Lower leg skin (tissue), 2 donors: ENCODE measurements around the genes PRICKLE1, TWF1 and NELL2.

DNA sequence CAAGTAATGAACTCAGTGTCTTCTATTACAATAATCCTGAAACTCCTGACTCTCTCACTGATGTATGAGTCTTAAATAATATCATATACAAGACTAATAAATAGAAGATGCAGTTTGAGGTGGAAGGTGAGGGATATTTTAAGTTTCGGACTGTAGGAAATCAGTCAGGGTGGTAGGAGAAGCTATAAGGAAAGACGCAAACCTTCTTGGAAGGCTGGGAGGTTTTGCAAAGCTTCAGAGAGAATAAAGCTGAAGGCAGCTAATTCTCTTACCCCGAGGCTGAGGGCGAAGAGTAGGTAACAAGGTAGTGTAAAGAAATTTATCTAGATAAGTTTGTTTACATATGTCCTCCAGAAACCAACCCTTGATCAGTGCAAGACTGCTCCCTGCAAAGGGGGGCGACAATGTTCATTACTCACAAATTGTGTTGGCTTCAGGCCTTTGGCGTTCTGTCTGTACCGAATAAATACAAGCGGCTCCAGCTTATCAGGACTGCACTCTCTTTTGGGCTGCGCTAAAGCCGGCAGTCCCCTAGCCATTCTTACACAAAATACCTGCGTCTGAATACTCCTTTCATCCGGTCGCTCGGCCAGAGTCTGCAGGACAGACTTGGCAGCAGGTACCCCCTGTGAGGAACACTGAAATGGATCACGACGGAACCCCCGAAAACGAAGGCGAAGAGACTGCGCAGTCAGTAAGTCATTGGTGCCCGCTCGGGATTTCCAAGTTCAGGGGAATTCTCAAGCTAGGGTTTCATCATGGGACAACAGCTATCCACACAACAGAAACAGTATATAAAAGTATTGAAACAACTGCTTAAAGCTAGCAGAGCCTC is 116.3 kb downstream of the PPHLN1 start:
- PRO-cap = no peak
- RAMPAGE, long total RNA, 2 experiments = no peak in any of the 2 experiments

- PRO-cap = bidirectional peak, plus-strand start at chr12:42589895, minus-strand start at chr12:42589728; unidirectional peak, minus-strand start at chr12:42590355; unidirectional peak, minus-strand start at chr12:42590457
- RAMPAGE, long total RNA, 2 experiments = no peak in any of the 2 experiments
Measured at GRCh38 chr12:42589469-42590523, at the start of gene PRICKLE1. Gene PRICKLE1, minus strand, starts transcription at chr12:42589746.

- PRO-cap = no peak
- RAMPAGE, long total RNA, 2 experiments = no peak in any of the 2 experiments
Measured at GRCh38 chr12:43085379-43085712, 466.7 kb downstream of the ADAMTS20 start.

DNA sequence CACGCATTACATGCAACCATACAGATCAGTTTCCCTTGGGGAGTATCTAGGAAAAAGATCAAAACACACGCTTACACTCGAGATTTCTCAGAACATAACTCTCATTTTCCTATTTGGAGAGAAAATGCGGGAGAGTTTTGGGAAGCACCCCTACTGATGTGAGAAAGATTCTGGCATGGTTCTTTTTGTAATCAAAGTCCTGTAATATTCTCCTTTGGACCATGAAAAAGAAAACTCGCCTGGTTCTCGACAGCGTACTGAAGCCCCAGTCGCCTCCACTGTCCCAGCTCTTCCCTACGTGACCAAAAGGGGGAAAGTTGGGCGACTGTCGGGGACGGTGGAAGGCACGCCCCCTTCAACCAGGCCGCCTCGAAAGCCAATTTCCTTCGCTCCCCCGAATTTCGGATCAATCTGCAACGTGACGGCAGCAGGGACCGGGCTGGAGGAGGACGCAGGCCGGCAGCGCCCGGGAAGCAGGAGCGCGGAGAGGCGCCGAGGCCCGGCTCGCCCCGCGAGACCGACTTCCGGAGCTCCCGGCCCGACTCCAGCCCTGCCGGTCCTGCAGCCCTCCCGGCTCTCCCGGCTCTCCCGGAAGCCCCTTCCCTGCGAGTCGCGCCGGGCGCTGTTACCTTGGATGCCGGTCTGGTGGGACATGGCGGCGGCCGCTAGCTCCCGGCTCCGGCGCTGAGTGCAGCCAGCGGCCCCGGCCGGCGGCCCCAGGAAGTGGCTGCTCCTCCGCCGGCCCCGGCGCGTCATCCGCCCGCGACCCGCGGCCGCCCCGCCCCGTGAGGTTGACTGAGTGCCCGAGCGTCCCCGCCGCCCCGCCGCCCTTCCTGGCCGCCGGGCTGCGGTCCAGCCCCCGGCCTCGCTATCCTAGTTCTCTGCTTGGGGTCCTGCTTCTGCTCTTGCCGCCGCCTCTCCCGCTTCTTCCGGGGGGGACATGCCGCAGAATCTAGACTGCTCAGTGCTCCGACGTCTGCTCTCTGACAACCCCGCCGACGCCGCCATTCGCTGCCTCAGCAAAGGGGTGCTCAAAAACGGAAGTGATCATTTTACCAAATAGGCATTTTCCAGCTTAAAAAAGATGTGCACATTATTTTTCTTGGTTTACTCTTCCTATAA is at the start of gene TWF1:
Gene TWF1 (minus strand): TSS at position 726 of the 1,122 bp plus-strand sequence.
- PRO-cap = bidirectional peak, plus-strand start at position 794 of the sequence, minus-strand start at position 725 of the sequence
- RAMPAGE, long total RNA, 2 experiments = start-site peak on the minus strand in 2 of 2 experiments, centred at positions 711 to 729 of the sequence, 384 to 432 reads per replicate

GRCh38 chr12:43892375-43893218 is 56.7 kb downstream of the TMEM117 start:
- PRO-cap = no peak
- RAMPAGE, long total RNA, 2 experiments = no peak in any of the 2 experiments

- PRO-cap = no peak
- RAMPAGE, long total RNA, 2 experiments = no peak in any of the 2 experiments
Measured at GRCh38 chr12:43936348-43937216, 100.7 kb downstream of the TMEM117 start.

DNA sequence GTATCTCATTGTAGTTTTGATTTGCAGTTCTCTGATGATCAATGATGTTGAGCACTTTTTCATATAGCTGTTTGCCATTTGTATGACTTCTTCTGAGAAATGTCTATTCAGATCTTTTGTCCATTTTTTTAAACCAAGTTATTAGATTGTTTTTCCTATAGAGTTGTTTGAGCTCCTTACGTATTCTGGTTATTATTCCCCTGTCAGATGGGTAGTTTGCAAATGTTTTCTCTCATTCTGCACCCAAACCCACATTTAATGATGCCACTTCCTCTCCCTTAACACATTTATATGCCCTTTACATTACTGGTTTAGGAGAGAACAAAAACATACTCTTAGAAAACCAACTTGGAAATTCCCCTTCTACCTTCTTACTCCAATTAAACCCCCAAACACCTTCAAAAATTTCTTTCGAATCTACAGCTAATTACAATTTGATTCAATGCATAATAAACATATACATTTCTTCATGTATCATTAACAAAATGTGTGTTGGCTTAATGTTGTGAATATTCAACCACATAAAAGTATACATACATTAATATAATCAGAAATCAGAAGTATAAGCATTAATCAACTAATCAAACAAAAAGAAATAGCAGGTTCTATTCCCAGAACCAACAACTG is 48.0 kb downstream of the NELL2 start:
- PRO-cap = no peak
- RAMPAGE, long total RNA, 2 experiments = no peak in any of the 2 experiments

DNA sequence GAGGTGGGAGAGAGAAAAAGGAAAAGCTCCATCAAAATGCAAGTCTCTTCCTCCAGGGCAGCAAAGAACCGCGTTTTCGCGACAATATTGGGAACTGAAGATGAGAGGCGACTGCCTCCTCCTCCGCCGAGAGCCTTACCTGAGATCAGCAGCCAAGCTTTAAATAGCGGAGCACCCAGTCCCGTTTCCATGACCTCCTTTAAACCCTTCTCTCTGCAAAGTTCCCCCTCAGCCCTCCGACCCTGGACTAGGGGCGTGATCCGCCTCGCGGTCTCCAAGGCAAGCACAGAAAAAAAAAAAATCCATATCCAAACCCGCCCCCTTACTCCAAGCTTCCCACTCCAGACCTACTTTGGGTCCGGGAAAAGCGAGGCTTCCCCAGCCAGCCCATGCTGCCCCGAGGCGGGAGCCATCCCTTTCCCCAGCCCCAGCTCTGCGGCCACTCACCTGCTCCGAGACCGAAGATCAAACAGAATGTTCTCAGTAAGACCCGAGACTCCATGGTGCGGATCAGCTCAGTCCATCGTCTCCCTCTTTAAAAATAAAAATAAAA is 671 bp downstream of the NELL2 start:
- PRO-cap = no peak
- RAMPAGE, long total RNA, 2 experiments = no peak in any of the 2 experiments

DNA sequence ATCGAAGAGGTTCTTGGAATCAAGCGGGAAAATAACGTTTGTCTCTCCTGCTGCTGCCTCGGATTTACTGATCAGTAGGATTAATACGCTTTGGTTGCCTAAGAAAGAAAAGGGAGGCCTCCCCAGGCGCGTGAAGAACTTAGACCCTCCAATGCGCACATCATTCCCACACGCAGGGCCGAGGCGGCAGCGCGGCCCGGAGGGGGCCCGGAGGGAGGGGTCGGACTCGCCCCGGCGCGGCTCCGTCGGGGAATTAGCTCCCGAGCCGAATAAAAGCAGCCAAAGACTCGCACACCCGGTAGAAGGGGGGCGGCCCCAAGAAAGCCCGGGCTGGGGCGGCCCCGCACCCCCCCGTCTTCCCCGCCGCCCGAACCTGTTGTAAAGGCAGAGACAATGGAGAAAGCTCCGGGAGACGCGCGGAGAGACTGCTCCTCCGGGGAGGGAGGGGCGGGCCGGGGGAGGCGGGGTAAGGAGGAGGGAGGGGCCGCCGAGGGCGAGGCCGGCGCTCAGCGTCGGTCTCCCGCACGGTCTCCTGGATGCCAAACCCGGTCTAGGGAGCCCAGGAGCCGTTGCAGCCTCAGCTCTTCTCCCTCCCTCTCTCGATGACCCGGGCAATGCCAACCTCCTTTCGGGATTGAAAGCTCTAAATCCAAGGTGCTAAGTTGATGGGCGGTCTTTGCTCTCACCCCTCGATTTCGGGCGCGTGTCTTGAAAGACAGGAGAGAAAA is at the start of gene NELL2:
Gene NELL2 (minus strand): TSS at position 395 of the 728 bp plus-strand sequence.
- PRO-cap = unidirectional peak, plus-strand start at position 542 of the sequence
- RAMPAGE, long total RNA, 2 experiments = start-site peak on the minus strand in 2 of 2 experiments, centred at positions 417 to 425 of the sequence, 7 to 22 reads per replicate

DNA sequence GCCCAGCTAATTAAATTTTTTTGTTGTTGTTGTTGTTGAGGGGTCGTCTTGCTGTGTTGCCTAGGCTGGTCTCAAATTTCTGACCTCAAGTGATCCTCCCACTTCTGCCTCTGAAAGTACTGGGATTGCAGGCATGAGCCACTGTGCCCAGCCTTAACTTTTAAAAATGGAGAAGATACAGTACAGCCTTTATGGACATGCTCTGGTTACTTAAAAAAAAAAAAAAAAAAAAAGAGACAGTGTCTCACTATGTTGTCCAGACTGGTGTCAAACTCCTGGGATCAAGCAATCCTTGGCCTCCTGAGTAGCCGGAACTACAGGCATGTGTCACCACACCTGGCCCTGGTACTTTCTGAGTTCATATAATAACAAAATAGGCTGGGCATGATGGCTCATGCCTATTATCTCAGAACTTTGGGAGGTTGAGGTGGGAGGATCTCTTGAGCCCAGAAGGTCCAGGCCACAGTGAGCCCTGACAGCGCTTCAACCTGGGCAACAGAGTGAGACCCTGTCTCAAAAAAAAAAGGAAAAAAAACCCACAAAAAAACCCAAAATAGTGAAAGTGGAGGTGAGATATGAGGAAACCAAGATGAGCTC is 34.8 kb downstream of the ANO6 start:
- PRO-cap = no peak
- RAMPAGE, long total RNA, 2 experiments = start-site peak on the plus strand in 1 of 2 experiments, centred at position 319 of the sequence, 7 reads per replicate

- PRO-cap = no peak
- RAMPAGE, long total RNA, 2 experiments = no peak in any of the 2 experiments
Measured at GRCh38 chr12:45289956-45290706, 74.2 kb downstream of the ANO6 start.

DNA sequence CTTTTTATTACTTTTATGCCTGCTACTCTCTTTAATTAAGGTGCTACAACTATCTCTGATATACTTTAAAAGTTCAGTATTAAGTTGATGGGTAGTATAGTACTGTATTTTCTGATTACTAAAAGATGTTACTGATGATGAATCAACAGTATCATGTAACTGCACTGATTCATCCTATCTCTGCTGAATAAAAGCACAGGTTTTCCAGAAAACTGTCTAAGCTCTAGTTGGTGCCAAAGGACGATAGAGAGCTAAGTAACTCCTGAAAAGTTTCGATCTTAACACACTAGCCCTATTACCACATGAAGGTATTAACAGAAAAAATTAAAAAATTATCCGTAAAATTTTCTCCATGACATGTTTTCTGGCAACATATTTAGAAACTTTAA is 2.1 kb downstream of the SCAF11 start:
- PRO-cap = no peak
- RAMPAGE, long total RNA, 2 experiments = no peak in any of the 2 experiments

- PRO-cap = no peak
- RAMPAGE, long total RNA, 2 experiments = no peak in any of the 2 experiments
Measured at GRCh38 chr12:46188132-46188886, 80.5 kb downstream of the SLC38A1 start.

GRCh38 chr12:46197688-46198104 is 71.1 kb downstream of the SLC38A1 start:
- PRO-cap = no peak
- RAMPAGE, long total RNA, 2 experiments = no peak in any of the 2 experiments

DNA sequence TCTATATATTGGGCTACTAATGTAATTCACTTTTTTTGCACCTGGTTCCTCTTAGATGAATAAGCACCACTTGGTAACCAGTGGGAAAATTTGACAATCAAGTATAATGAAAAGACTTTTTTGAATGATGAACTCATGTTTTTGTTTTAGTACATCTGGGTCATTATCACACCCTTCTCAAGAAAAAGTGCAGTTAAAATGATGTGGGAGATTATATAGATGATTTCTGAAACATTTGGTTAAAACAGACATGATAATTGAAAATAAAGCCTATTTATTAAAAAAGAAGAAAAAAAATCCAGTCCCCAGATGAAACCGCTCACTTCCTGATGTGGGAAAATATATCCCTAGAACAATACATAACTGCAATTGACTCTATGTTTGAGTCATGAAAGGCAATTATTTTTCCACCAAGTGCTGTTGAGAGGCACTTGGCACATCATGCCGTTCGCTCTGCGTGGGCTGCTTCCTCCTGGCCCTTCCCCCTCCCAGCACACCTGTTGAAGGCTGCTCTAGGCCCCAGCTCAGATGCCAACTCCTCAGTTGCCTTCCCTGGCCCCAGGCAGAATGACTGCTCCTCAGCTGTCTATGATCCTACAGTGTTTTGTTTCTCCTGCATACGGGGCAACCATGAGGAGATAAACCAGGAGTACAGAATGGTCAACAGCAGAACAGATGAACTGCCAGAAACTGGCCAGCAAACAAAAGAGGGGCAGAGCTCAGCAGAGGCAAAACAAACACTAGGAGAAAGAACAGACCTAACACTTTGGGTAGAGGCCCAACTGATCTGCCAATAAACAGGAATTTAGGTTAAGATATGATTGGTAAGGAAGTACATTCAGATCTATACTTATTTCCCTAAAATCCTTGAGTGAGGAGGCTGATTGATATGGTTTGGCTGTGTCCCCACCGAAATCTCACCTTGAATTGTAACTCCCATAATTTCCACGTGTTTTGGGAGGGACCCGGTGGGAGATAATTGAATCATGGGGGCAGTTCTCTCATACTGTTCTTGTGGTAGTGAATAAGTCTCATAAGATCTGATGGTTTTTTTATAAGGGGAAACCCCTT is 58.9 kb downstream of the SLC38A1 start:
- PRO-cap = no peak
- RAMPAGE, long total RNA, 2 experiments = no peak in any of the 2 experiments

GRCh38 chr12:46228231-46228658 is 40.6 kb downstream of the SLC38A1 start:
- PRO-cap = no peak
- RAMPAGE, long total RNA, 2 experiments = no peak in any of the 2 experiments

DNA sequence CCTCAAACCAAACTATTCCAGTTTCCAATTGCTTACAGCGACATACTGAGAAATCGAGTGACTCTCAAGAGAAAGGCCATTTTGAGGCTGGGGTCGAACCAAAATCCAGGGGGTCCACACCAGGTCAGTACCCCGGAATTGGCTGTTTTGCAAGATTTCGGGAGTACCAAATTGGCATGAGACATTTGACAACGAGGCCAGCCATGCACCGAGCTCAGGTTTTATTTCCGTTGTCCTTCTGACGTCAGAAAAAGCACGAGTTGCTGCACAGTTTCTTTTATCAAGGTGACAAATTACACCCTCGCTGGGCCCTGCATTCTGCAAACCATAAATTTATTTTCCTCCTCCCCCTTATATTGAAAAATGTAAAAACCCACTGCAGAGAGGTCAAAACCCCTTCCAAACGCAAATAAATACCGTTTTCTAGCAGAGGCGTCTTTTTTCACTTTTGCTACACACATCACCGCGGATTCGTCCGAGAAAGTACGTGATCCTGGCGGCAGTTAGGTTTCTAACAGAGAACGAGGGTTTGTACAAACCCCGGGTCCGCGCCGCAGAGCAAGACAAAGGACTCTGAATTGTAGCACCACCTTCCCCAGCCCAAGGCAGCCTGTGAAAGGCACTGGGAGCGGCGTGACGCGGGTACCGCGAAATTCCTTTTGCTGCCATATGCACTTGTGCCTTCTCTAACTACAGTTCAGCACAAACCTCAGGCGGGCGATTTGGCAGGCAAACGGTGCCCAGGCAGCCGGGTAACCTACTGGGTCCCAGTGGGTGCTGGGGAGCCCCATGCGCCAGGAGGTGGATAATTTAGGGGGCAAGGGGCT is 1.8 kb downstream of the SLC38A1 start:
- PRO-cap = bidirectional peak, plus-strand start at position 672 of the sequence, minus-strand start at position 575 of the sequence
- RAMPAGE, long total RNA, 2 experiments = no peak in any of the 2 experiments

DNA sequence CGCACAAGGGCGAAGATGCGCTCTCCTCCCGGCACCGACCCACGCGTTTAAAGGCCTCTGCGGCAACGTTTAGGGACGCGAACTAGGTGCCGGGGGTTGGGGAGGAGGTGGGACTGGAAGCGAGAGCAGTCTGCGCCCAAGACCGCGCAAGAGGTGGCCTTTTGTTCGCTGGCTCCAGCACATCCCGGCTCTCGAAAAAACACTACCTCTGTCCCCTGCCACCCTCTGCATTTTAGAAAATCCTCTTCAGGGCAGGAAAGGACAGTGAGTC is 1.3 kb downstream of the SLC38A1 start:
- PRO-cap = bidirectional peak, plus-strand start at position 128 of the sequence, minus-strand start at position 49 of the sequence; bidirectional peak, plus-strand start outside the sequence, minus-strand start at position 234 of the sequence
- RAMPAGE, long total RNA, 2 experiments = no peak in any of the 2 experiments

GRCh38 chr12:46268095-46268144 is 923 bp downstream of the SLC38A1 start:
- PRO-cap = no peak
- RAMPAGE, long total RNA, 2 experiments = no peak in any of the 2 experiments

- PRO-cap = no peak
- RAMPAGE, long total RNA, 2 experiments = no peak in any of the 2 experiments
Measured at GRCh38 chr12:46362932-46363355, 9.6 kb downstream of the SLC38A2 start.